H1 (cell line): ENCODE measurements around the genes SMIM6, FBF1, GALR2, RNF157 and SPHK1.

DNA sequence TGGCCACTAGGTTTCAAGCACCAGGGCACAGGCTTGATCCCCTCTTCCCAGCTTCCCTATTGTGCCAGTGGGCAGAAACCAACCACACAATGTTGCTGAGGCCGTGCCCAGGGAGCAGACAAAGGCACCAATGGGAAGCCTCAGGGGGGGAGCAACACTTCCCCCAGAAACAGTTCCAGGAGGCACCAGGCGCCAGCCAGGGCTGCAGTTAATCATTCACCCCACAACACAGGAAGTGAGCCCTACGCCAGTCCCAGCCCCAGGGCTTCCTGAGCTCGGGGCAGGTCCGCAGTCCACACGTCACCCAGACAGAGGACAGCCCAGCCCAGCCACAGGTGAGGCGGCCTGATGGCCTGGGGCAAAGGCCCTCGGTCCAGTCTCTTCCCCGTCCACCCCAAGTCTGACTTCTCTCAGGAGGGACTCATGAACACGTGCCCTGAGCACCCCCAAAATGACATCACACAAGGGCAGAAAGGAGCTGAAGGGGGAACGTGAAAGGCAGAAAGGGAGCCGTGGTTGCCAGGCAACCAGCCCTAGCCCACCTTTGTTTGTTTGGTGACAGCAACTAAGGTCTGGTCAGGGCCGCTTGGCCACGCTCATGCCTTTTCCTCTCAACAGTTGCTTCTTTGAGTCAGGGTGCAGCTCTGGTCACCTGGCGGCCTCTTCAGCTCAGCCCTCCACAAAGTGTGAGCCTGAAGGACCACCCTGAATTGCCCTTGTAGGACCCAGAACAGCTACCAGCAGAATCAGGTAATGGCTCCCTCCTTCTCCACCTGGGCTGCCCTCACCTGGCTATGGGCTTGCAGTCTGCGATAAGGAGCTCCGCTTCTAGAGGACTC, at the start of gene SMIM6:
Gene SMIM6, plus strand, starts transcription at position 215 of the 839 bp plus-strand sequence.
- RRBS, result no CpG with 5 or more reads among the region's 17 CpGs
CAGE:
- cytosol, long polyA plus RNA, result no peak
- long polyA plus RNA, result no peak
- nucleus, long polyA plus RNA, result no peak

DNA sequence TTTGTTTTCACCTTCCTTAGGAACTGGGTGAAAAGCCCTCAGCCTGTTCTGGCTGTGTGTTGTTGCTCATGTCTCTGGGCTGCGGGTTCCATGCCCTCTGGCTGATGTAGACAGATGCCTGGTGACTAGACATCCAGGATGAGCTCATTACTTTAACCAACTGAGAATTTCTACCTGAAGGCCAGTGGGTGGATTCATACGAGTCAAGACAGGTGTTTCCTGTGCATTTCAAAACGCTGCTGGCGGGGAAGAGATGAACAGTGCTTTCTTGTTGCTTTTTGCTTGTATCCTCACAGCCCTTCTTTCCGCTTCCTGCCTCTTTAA, 22.3 kb downstream of the SAP30BP start:
- RRBS, result no CpG with 5 or more reads among the region's 5 CpGs
CAGE:
- cytosol, long polyA plus RNA, result no peak
- long polyA plus RNA, result no peak
- nucleus, long polyA plus RNA, result no peak

DNA sequence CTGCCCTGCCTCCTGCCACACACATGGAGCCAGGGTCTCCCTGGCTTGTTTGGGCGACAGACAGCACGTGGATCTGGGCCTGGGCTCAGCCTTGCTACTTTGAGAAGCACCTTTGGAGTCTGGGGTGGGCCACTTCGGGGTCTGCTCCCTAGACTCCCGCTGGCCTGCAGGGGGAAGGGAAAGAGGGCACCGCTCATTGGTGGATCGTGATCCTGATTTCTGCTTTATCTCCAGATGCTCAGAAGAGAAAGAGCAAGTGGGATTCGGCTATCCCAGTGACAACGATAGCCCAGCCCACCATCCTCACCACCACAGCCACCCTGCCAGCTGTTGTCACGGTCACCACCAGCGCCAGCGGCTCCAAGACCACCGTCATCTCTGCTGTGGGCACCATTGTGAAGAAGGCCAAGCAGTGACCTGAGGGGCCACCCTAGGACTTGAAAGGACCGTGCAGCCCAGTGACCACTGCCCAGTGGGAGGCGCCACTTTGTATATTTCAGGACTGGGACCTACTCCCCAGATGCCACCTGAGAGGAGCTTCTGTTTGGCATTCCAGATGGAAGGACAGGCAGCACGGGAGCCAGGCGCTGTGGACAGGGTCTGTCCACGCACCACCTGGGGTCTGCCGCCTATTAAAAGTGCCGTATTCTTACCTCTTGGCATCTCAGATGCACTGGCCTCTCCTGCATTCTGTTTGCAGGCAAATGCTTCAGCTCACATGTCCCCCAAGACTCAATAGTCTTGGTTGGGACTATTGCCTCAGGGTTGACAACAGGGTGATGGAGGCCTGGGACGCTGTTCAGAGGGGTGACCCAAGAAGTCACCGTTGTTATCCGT, 14.9 kb upstream of the ITGB4 start:
- RRBS, result no CpG with 5 or more reads among the region's 22 CpGs
CAGE:
- cytosol, long polyA plus RNA, result no peak
- long polyA plus RNA, result no peak
- nucleus, long polyA plus RNA, result no peak

GRCh38 chr17:75824080-75824339, 20.2 kb downstream of the UNC13D start:
- RRBS, result no CpG with 5 or more reads among the region's 8 CpGs
CAGE:
- cytosol, long polyA plus RNA, result no peak
- long polyA plus RNA, result no peak
- nucleus, long polyA plus RNA, result no peak

DNA sequence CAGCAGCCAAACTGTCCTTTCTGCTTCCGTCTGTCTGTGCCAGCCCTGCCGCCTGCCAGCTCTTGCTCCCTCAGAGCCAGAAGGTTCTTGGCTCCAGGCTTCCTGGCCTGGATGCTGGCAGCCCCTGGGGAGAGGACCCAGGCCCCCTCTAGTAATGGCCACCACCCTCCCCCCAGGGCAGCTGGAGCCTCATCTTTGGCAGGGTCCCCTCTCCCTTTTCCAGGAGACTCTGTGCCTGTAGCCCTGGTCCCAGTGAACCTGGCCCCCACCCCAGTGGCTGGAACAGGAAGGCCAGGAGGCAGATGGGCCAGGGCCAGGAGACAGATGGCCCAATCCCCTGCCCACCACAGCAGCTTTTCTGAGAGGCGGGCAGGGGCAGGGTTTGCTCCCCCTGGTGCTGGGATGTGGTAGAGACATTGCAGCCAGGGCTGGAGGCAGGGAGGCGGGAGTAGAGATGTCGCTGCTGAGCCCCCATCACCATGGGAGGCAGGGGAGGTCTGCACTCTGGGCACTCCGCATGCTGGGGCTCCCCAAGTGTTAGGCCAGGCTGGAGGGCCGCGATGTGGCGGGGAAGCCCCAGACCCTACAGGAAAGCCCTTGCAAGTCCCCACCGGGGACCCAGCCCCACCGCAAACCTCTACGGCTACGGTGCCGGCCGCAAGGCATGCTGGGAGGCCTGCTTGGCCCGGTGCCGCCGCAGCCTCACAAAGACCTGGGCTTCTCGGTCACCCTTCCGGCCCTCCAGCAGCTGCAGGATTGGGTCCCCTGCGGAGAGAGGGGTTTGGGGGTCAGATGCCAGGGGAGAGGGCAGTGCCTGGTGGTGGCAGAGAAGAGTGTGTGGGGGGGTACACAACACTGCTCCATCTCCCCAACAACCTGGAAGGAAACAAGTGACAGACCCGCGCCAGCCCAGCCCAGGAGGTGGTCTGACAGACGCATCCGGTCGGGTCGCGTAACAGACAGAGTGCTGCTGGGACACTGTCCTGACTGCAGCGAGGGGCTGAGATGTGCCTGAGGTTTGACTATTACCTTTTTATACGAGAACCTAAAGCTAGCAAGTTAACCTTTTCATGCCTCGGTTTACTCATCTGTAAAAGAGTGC, 16.5 kb downstream of the UNC13D start:
- RRBS, result 23% methylated on average over 8 of the region's 31 CpGs
CAGE:
- cytosol, long polyA plus RNA, result no peak
- long polyA plus RNA, result no peak
- nucleus, long polyA plus RNA, result no peak

- RRBS, result no CpG with 5 or more reads among the region's 17 CpGs
CAGE:
- cytosol, long polyA plus RNA, result no peak
- long polyA plus RNA, result no peak
- nucleus, long polyA plus RNA, result no peak
Measured at GRCh38 chr17:75848415-75849153, 4.4 kb upstream of the UNC13D start.

DNA sequence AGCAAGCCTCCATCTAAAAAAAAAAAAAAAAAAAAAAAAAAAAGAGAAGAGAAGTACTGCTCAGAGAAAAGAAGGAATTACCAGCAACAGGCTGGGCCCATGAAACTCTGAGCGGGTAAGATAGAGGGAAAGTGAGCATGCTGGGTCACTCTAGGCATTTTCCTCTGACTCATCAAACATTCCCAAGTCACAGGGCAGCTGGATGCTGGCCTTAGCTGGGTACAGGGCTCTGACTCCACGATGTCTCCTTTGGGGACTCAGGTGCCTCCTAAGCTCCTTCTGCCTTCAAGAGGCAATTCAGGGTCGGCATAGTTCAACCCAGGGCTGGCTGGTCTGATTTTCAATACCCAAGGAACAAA, 1.1 kb downstream of the WBP2 start:
- RRBS, result no CpG with 5 or more reads among the region's 3 CpGs
CAGE:
- cytosol, long polyA plus RNA, result no peak
- long polyA plus RNA, result no peak
- nucleus, long polyA plus RNA, result no peak

- RRBS, result 6% methylated on average over 16 of the region's 68 CpGs
CAGE:
- cytosol, long polyA plus RNA, result no peak
- long polyA plus RNA, result no peak
- nucleus, long polyA plus RNA, result no peak
Measured at GRCh38 chr17:75940554-75941451, at the start of gene FBF1. TSS of gene FBF1 (minus strand) at chr17:75941042.

GRCh38 chr17:76036445-76037235, 9.5 kb upstream of the EVPL start:
- RRBS, result 50% methylated on average over 2 of the region's 21 CpGs
CAGE:
- cytosol, long polyA plus RNA, result no peak
- long polyA plus RNA, result no peak
- nucleus, long polyA plus RNA, result no peak

GRCh38 chr17:76066970-76067600, 5.2 kb downstream of the SRP68 start:
- RRBS, result no CpG with 5 or more reads among the region's 7 CpGs
CAGE:
- cytosol, long polyA plus RNA, result no peak
- long polyA plus RNA, result no peak
- nucleus, long polyA plus RNA, result no peak

DNA sequence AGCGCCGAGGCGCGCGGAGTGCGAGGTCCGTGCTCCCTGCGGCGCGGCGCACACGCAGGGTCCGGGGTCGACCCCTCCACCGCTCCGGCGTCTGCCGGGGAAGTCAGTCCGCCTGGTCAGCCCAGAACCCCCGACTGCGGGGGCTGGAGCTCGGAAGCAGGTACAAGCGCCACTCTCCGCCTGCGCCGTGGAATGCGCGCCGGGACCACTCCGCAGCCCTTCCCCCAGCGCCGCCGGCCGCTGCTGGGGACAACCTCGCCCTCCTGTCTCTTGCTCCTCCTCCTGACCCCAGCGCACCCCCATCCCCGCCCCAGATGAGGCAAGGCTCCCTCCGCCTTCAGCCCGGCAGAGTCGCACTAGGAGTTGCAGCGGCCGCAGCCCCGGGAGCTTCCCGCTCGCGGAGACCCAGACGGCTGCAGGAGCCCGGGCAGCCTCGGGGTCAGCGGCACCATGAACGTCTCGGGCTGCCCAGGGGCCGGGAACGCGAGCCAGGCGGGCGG, at the start of gene GALR2:
Gene GALR2, plus strand, starts transcription at position 348 of the 500 bp plus-strand sequence.
- RRBS, result 3% methylated on average over 31 of the region's 57 CpGs
CAGE:
- cytosol, long polyA plus RNA, result no peak
- long polyA plus RNA, result no peak
- nucleus, long polyA plus RNA, result start-site peak on the plus strand centred at position 331 of the sequence, 36 bp wide, 5 reads

DNA sequence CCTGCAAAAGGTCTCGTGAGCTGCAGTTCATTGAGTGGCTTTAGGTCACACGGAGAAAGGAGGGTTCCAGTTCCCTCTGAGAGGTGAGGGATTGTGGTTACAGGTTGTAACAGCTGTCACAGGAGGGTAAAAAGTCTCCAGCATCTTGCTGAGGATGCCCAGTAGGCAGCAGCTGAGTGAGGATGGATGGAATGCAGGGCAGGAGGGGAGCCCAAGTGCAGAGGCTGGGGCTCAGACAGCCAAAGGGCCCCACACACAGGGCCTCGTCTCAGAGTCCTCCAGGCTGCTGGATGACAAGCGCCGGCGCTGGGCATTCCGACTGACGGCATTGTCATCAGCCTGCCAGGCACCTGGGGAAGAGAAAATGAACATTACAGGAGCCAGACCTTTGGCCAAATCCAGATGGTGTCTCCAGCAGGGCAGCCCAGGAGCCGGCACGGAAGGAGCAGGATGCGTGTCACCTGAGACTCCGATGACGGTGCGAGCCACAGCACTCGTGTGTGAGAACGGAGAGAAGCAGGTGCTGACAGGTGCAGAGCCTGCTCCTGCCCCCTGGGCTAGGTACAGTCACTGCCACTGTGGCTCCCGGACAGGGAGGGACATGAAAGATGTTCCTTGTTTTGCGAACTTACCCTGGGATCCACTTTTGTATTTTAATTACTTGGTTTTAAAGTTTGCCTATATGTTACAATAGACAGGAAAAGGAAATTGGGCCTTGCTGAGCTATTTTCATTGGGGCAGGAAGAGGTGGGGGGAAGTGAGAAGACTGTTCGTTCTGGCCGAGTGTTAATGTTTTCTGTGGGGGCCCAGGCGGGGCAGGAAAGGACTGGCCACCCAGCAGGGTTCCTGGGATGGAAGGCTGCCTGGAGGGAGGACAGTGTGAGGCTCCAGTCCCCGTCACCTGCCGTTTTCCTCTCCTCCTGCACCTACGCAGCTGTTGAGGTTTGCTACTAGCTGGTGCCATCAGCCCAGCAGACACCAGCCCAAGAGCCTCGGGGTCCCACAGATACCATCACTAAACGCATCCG, 4.3 kb upstream of the FOXJ1 start:
- RRBS, result no CpG with 5 or more reads among the region's 27 CpGs
CAGE:
- cytosol, long polyA plus RNA, result no peak
- long polyA plus RNA, result no peak
- nucleus, long polyA plus RNA, result no peak

DNA sequence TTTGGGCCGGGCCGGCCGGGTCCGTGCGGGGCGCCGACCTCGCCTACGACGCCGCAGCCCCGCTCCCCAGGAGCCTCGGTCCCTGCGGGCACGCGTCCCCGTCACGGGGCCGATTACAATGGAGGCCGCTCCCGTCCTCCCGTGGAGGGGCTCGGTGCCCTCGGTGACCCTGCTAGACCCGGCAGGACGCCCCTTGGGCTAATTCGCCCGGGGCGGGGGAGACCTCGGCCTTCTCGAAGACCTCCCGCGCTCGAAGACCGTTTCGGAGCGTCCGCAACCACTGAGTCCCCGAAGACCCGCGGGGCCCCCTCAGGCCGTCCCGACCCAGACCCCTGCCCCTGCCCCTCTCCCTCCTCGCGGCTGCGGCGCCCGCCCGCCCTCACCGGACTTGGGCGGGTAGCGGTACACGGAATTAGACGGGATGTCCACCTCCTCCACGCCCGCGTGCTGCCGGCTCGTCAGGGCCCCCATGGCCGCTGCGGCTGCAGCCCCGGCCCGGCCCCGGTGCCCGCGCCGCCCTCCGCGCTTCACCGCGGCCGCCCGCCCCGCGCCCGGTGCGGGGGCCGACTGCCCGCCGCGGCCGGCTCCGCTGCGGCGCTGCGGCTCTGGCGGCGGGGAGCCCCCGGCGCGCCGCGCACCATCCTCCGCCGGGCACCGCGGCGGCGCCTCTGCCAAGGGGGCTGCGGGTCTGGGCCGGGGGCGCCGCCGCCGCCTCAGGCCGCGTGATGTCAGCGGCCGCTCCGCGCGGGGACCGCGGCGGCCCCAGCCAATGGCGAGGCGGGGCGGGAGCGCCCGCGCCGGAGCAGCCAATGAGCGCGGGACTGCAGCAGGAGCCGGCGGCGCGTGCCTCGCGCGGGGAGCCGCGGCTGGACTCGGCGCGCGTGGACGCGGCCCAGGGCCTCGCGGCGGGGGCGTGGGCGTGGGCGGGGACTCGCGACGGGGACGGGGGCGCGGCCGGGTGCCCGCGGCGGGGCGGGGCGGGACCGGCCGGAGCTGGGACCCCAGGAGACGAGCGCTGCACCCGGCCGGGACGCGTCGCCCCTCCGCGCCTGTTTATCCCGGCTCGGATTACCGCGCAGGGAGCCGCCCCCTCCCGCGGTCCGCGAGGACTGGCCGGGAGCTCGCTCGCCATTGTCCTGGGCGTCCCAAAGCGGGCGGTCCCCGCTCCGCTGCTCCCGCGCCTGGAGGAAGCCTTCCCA, at the start of gene RNF157:
Gene RNF157, minus strand, starts transcription at position 724 of the 1,199 bp plus-strand sequence.
- RRBS, result 1% methylated on average over 60 of the region's 187 CpGs
CAGE:
- cytosol, long polyA plus RNA, result start-site peak on the minus strand centred at position 478 of the sequence, 103 bp wide, 6 reads; start-site peak on the minus strand centred at position 704 of the sequence, 122 bp wide, 33 reads
- long polyA plus RNA, result start-site peak on the minus strand centred at position 861 of the sequence, 382 bp wide, 27 and 19 reads in 2 replicates
- nucleus, long polyA plus RNA, result start-site peak on the minus strand centred at position 668 of the sequence, 772 bp wide, 31 reads

GRCh38 chr17:76251878-76252737, 11.8 kb upstream of the RNF157 start:
- RRBS, result no CpG with 5 or more reads among the region's 11 CpGs
CAGE:
- cytosol, long polyA plus RNA, result no peak
- long polyA plus RNA, result no peak
- nucleus, long polyA plus RNA, result no peak

DNA sequence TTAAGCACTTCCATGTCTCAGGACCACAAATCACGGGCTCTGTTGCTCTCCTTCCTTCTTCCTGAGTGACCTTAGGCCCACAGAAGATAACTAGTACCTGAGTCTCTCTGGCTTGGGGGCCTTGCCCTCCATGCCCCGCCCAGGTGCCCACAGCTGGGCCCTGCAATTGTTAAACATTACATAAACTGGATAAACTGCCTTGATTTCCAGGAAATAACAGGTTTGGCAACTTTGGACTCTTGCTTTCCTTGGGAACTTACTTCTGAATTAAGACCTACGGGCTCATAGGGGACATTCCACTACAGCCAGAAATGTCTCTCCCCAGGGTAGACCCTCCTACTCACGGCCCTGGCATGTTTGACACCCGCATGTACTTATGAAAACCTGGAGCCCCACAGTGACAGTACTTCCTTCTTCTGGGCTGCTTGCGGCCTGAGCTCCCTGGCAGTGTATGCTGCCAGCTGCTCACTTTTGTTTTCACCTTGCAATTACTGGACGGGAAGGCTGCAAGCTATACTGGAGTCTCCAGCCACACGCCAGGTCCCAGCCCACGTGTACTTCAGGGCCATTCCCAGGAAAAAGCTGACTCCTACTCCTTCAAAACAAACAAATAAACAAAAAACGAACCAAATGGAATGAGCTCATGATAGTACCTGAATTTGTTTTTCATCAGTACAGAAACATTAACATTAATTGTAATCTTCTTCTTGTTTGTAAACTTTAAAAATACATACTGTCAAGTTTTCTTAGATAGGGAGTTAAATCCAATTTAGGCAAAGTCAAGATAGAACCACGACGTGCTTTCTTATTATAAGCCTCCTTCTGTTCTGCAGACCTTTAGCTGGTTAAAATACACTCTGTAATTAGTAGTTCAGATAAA, 2.2 kb upstream of the UBALD2 start:
- RRBS, result no CpG with 5 or more reads among the region's 12 CpGs
CAGE:
- cytosol, long polyA plus RNA, result no peak
- long polyA plus RNA, result no peak
- nucleus, long polyA plus RNA, result no peak

- RRBS, result 1% methylated on average over 12 of the region's 38 CpGs
CAGE:
- cytosol, long polyA plus RNA, result no peak
- long polyA plus RNA, result no peak
- nucleus, long polyA plus RNA, result no peak
Measured at GRCh38 chr17:76352702-76353468, 831 bp downstream of the PRPSAP1 start.

GRCh38 chr17:76384173-76384947, at the start of gene SPHK1:
TSS of gene SPHK1 (plus strand) at chr17:76384609.
- RRBS, result 1% methylated on average over 64 of the region's 116 CpGs
CAGE:
- cytosol, long polyA plus RNA, result start-site peak on the plus strand at chr17:76384638-76384646, 30 reads
- long polyA plus RNA, result start-site peak on the plus strand at chr17:76384637-76384647, 32 and 26 reads in 2 replicates
- nucleus, long polyA plus RNA, result start-site peak on the plus strand at chr17:76384637-76384646, 17 reads

- RRBS, result 9% methylated on average over 16 of the region's 50 CpGs
CAGE:
- cytosol, long polyA plus RNA, result no peak
- long polyA plus RNA, result no peak
- nucleus, long polyA plus RNA, result no peak
Measured at GRCh38 chr17:76385680-76386350, 1.4 kb downstream of the SPHK1 start.

DNA sequence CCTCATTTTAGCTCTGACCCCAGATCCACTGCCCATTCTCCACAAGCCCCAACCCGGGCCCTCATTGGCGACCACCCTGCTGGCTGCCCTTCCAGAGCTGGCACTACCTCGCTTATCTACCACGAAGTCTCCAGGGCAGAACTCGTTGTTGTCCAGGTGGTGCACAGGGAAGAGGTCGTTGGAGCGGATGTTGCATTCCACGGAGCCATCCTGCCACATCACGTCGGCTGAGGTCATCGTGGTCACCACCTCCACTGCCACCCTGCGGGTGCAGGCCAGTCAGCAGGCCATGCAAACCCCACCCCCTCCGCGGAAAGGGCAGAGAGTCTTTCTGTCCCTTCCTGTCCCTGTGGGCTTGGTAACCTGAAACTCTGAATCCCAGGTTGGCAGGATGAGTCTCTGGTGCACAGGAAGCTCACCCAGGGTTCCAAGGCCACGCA, 14.3 kb downstream of the SPHK1 start:
- RRBS, result no CpG with 5 or more reads among the region's 15 CpGs
CAGE:
- cytosol, long polyA plus RNA, result no peak
- long polyA plus RNA, result no peak
- nucleus, long polyA plus RNA, result no peak

DNA sequence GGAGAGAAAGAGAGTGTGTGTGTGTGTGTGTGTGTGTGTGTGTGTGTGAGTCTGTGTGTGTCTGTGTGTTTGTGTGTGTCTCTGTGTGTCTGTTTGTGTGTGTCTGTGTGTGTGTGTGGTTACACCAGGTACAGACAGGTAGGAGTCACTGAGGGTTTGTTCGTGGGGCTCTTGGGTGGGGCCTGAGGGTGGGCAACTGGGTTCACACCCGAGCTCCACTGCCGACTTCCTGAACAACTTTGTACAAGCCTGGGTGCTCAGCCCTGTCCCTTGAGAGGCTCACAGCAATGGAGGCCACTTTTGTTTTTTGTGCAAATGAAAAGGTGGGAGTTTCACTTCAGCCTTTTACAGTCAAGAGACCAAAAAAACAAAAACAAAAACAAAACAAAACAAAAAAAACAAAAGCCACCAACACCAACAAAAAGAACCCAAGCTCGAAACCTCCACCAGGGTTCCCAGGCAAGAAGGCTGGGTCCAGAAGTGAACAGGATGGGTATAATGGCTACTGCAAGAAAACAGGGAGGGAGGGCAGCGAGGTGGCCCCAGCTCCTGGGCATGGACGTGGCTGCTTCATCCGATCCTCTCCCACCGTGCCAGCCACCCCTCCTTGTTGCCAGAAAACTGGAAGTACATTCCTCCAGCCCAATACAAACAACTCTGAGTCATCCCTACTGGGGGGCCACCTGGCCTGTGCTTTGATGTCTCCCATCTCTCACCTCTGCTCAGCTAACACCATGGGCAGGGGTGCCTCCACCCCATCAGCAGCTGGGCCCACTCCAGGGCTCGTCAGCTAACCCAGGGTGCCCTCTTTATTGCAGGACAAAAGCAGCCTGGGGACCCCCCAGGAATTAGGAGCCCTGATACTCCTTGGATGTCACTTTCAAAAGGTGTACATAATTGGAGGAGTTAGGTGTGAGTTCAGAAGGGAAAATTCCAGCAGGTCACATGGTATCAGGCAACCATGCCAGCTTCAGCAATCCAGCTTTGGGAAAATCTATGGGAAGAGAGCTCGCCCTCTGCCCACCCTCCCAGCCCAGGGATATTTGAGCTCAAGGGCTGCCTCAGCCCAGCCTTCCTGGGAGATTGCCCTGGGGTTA, 2.1 kb downstream of the RHBDF2 start:
- RRBS, result no CpG with 5 or more reads among the region's 10 CpGs
CAGE:
- cytosol, long polyA plus RNA, result no peak
- long polyA plus RNA, result no peak
- nucleus, long polyA plus RNA, result no peak